ENCODE measurements around the gene PRXL2C.

- PRO-cap: no peak
Measured at GRCh38 chr9:95063623-95064286, 253.8 kb downstream of the FANCC start.

- PRO-cap: no peak
Measured at GRCh38 chr9:95088752-95089699, 228.5 kb downstream of the FANCC start.

DNA sequence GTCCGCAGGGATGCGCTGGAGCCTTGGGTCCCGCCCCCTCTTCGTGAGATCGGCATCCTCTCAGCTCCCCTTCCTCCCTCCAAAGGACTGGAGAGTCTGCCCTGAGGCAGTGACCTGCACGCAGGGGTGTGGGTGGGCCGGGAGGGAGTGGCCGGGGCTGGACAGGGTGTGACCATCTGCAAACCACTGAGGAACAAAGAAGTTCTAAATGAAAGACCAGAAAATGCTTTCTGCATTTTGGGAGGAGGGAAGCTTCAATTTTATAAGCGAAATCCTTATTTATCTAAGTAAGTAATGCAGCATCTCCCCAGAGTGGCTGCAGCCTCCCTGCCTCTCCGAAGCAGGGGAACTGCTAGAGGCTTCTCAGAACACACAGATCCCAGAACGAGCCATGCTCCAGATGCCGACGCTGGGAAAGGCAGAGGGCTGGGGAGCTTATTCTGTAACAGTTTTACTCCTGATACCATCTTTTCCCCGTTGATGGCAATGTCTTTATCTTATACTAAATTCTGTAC lies 221.7 kb downstream of the FANCC start:
- PRO-cap: no peak

GRCh38 chr9:95102472-95103078 lies 214.9 kb downstream of the FANCC start:
- PRO-cap: no peak

DNA sequence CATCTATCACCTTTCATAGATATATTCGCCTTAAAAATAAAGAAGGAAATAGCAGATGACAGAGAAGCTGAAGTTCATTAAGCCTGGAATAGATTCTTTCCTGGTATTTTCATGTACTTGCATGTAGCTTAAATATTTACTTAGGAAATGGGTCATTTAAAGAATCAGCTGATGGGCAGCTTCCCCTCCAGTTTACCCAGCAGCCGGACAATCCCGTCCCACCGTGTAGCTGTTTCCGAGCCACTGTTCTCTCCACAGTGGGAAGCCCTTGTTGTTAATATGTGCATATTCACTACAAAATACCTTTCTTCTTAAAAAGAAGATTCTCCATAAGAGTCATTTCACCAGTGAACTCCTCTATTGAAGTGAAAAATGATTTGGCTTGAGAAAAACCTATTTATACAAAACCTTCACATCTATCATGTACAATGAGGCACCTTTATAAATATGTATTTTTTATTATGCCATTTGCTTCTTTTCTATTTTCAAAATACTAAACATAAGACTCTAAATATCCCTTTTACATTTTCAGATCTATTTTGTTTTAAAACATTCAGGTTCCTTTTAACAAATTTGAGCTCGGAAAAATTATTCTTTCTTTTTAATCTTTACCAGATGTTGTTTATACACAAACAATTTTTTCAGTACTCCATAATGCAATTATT lies 186.9 kb downstream of the FANCC start:
- PRO-cap: no peak

GRCh38 chr9:95134177-95135016 lies 183.1 kb downstream of the FANCC start:
- PRO-cap: no peak

DNA sequence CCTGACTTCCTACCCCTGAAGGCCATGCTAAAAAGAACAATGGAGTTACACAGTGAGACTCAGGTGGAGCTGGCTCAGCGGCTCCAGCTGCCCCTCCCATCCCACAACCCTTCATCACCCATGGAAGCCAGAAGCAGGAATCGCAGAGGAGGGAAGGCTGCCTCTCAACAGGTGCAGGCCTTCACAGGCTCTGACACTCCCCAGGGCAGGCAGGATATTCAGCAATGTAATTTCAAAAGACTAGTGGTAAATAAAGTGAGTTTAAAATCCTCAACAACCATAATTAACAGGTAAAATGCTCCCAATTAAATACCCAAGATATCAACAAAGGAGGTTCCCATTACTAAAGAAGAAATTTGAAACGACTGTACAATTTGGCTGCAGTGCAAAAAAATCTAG lies 67.4 kb downstream of the FANCC start:
- PRO-cap: no peak

DNA sequence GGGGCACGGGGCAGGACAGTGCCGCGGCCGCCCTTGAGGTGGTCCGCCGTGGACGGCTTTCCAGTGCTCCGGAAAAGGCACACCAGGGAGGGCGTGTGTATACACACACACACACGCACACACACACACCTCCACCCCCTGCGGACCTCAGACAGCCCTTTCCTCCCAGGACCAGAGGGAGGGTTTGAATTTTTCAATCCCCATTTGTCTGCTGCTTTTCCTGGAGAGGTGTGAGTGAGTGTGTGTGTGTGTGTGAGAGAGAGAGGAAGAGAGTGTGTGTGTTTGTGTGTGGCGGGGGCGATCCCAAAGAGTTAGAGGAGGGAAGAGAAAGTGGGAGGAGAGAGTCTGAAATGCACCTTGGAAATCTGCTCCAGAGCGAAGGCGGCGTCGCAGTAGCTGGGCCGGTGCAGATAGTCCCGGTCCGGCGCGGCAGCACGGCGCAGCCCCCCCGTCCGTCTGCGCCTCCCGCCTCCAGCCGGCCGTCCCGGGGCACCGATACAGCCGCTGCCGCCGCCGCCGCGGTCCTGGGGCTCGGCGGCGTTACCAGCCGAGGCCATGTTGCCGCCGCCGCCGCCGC lies 1.2 kb downstream of the PTCH1 start:
- PRO-cap: bidirectional peak, plus-strand start at position 373 of the sequence, minus-strand start at position 81 of the sequence

GRCh38 chr9:95510143-95511342 lies 1.5 kb upstream of the PTCH1 start:
- PRO-cap: bidirectional peak, plus-strand start at chr9:95510874, minus-strand start at chr9:95510677; bidirectional peak, plus-strand start at chr9:95511113, minus-strand start at chr9:95510995; bidirectional peak, plus-strand start at chr9:95511248, minus-strand start at chr9:95511222

GRCh38 chr9:95588731-95589402 lies 79.8 kb upstream of the PTCH1 start:
- PRO-cap: no peak

- PRO-cap: no peak
Measured at GRCh38 chr9:95729821-95730191, 145.7 kb upstream of the ERCC6L2 start.

DNA sequence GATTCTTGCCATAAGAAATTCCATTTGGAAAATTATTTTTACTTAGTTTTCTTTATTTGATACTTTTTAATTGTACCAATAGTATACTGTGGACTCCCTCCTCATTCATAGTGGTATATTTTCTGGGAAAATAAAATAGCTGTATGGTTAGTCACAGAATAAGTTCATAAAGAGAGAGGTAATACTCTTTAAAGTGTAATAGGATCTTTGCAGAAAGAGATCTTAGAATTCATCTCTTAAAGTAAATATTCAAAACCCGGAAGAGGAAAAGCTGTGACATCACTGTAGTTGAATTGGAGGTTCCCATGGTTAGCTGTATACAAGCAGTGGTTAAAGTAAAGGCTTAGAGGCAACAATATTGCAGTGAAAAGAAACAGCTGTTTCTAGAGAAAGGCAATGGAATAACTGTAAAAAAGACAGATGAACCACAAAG lies 4.4 kb downstream of the ERCC6L2 start:
- PRO-cap: no peak

GRCh38 chr9:96139343-96140342 lies 162.3 kb downstream of the HSD17B3 start:
- PRO-cap: no peak

DNA sequence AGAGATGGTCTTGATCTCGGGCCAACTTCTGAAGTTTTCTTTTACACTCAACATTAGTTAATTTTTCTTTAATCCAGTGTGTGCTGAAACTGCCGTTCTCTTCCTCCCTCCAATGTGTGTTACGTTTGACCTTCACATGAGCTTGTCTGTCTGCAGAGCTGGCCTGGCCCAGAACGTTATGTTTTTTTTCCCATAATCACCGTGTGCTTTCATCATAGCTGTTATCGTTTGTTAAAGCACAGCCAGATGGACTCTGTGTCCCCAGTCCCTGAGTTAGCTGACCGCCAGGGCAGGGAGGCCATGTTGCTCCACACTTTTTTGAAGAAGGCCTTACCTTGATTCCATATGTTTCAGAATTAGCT lies 55.8 kb downstream of the HSD17B3 start:
- PRO-cap: no peak

- PRO-cap: no peak
Measured at GRCh38 chr9:96391044-96391709, 7.7 kb upstream of the SLC35D2 start.

DNA sequence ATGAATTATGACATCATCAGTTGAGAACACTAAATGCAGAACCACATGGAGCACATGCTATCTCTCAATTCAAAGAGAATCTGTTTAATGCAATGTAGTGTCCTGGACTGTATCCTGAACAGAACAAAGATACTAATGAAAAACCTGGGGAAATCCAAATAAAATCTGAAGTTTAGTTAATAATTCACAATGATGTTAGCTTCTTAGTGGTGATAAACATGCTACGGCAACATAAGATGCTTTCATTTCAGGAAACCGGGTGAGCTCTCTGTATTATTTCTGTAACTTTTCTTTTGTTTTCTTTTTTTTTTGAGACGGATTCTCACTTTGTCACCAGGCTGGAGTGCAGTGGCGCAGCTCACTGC lies 20.2 kb downstream of the CDC14B start:
- PRO-cap: no peak

- PRO-cap: bidirectional peak, plus-strand start at chr9:96655071, minus-strand start at chr9:96655317
Measured at GRCh38 chr9:96655196-96655500, at the start of gene PRXL2C. TSS of gene PRXL2C (minus strand) at chr9:96655317.

GRCh38 chr9:96859828-96860149 lies 5.5 kb upstream of the ZNF782 start:
- PRO-cap: no peak

GRCh38 chr9:97330280-97330880 lies 22.9 kb downstream of the CCDC180 start:
- PRO-cap: no peak

DNA sequence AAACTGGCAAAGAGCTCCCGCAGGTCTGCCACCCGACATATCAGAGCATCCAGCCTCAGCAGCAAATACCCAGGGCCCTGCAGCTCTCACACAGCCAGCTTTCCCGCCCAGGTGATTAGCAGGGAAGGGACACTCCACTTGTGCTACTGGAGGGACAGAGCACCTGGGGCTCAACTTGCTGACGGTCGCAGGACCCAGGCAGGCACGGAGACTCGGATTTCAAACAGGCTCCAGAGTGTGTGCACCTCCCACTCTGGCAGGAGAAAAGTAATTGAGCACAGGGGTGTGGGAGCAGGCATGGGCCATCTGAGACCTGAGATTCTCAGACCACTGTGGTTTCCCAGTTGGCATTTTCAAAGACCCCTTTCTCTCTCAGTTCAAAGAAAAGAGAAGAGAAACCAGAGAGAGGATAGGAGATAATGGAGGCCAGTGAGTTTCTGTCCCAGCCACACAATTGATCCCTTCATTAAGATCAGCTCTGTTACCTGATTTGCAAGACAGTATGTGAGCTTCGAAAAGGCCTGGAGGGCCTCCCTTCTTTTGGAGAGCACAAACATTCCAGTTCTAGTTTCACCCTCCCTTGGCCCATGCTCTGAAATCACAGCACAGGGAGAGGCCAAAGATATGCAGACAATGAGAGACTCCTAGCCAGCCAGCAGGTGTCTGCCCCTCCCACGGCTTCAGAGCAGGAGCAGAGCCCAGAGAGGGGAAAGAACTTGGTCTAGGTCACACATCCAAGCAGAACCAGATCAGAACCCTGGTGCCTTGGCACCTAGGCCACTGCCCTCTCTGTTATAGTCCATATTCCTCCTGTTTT lies 26.8 kb downstream of the TMOD1 start:
- PRO-cap: no peak

Measured in penis (tissue), 1 donor.